Pericardium (tissue), 1 donor: ENCODE measurements around the gene SLC12A8.

GRCh38 chr3:124091034-124091798, 58.0 kb downstream of the KALRN start:
- RRBS = no CpG with 5 or more reads among the region's 11 CpGs

DNA sequence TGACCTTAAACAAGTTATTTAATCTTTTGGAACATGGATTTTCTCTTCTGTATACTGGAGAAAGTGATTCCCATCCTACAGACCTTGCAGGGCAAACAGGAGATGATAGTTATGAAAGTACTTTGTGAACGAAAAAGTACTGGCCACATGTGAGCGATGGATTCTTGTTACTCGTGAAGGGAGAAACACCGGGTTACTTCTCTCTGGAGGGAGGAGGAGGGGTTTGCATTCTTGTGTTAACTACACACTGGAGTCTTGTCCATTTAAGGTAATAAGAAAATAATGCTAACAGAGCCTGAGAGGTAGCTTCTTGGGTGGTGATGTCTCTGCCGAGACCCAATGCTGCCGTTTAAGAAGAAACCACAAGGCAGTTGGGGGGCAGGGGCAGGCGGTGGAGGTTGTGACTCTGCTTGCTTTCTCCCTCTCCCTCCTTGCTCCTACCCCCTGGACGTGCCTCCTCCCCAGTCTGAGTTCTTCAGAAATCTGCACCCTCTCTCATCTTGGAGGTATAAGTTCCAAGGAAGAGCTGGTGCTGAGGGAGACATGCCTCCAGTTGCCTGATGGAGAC, 59.6 kb downstream of the KALRN start:
- RRBS = no CpG with 5 or more reads among the region's 8 CpGs

GRCh38 chr3:124157048-124157453, 123.9 kb downstream of the KALRN start:
- RRBS = no CpG with 5 or more reads among the region's 2 CpGs

DNA sequence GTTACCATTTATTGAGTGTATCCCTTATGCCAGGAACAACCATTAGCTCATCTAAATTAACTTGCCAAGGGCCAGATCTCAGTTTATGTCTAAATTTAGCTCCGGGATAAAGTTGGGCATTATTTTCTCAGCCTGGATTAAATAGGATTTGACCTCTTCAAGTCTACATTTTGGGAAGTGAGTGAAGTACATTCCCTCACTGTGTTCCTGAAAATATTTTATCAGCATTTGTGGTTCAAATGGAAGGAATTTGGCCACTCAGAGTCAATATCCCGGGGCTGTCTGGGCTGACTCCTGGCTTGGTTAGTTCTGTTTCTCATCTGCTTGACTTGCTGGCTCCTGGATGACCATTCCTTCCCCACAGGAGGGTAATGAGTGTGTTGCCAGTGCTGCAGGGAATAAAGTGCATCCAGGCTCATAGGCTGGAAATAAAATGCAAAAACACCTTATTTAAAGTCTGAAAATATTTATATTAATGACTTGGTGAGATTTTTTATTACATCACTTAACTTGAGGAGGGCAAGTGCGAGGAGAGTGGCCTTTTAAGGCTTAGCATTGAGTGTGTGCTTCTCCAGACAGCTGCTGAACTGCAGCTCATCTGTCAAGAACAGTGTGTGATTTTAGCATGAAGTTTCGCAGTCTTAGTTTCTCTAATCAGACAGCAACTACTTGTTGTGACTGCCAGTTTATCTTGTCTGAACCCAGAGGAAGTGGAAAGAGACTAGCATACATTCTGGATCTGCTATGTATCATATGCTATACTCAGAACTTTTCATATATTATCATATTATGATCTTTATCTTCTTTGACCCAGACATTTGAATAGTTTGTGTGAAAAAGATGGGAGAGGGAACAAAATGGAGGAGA, 250.3 kb downstream of the KALRN start:
- RRBS = no CpG with 5 or more reads among the region's 4 CpGs

GRCh38 chr3:124364594-124364987, 331.4 kb downstream of the KALRN start:
- RRBS = no CpG with 5 or more reads among the region's 1 CpG

GRCh38 chr3:124690516-124690792, 39.8 kb upstream of the UMPS start:
- RRBS = no CpG with 5 or more reads among the region's 3 CpGs

GRCh38 chr3:124700726-124701542, 29.3 kb upstream of the UMPS start:
- RRBS = no CpG with 5 or more reads among the region's 16 CpGs

DNA sequence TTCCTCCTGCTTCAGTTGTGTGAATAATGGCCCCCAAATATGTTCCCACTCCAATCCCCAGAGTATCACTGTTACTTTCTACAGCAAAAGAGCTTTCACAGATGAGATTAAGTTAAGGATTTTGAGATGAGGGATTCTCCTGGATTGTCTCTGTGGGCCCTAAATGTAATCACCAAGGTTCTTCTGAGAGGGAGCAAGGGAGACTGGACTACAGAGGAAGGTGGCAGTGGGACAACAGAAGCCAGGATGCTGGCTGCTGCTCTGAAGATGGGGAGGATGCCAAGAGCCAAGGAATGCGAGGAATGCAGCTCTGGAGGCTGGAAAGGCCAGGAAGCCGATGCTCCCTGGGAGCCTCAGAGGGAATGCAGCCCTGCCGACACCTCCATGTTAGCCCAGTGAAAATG, 43.9 kb downstream of the UMPS start:
- RRBS = no CpG with 5 or more reads among the region's 3 CpGs

DNA sequence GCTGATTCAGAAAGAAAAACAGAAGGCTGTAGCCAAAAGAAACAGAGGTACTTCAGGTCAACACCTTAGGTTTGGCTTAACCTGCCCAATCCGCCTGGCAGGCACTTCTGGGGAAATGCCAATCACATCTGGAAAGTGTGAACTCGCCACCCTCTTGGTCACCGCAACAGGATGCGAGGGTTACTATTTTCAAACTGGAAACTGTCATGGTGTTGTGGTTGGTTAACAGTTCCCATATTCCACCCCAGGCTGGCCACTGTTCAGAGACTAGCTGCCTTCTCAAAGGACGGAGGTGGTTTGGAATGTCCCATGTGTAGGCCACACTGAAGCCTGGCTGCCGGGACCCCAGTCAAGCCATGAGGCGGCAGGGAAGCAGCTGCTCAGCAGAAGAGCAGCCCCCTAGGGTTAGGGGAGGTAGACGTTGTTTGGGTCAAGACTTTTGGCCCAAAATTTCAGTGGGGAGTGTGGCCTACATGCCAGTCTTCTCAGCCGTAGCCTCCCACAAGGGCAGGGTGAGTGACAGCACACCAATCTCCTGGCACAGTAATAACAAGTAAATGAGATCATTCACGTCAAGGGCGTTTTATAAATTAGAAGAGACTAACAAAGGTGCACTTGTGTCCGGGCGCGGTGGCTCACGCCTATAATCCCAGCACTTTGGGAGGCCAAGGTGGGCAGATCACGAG, 54.6 kb downstream of the UMPS start:
- RRBS = no CpG with 5 or more reads among the region's 16 CpGs

- RRBS = no CpG with 5 or more reads among the region's 3 CpGs
These were observed 48.2 kb downstream of the ITGB5 start for GRCh38 chr3:124838941-124839406.

DNA sequence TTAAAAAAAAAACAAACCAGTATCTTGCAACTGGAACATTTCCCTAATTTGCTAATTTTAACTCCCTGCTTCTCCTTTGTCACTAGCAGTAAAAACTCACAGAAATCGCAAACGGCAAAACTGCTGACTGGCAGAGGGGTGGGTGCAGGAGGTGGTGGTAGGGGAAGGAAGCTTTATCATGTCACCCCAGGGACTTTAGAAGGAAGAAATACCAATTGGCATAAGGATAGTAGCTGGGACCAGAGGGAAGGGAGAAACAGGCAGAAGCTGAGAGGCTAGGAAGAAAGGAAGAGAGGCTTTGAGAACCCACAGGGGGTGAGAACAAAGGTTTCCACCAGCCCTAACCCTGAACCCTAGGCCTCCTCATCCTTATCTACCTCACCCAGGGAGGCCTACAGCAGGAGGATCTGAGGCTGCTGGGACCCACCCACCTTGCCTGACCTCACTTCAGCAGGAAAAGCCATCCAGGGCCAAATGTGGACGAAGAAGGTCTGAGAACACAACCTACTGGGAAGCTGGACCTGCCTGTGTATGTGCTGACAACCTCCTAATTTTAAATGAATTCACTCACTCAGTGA, 10.7 kb downstream of the ITGB5 start:
- RRBS = no CpG with 5 or more reads among the region's 3 CpGs

DNA sequence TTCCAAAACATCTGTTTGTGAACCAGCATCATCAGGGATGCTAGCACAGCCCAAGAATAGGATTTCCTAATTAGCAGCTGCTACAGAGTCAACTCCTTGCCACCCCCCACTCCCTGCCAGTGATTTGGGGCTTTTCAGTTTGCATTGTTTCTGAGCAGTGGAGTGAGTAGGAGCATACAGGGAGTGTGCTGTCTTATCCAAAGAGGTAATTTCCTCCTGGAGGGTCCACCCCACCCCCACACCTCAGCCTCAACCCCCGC, 16.6 kb downstream of the HEG1 start:
- RRBS = no CpG with 5 or more reads among the region's 1 CpG

GRCh38 chr3:125057114-125057590, 1.4 kb upstream of the HEG1 start:
- RRBS = no CpG with 5 or more reads among the region's 3 CpGs

DNA sequence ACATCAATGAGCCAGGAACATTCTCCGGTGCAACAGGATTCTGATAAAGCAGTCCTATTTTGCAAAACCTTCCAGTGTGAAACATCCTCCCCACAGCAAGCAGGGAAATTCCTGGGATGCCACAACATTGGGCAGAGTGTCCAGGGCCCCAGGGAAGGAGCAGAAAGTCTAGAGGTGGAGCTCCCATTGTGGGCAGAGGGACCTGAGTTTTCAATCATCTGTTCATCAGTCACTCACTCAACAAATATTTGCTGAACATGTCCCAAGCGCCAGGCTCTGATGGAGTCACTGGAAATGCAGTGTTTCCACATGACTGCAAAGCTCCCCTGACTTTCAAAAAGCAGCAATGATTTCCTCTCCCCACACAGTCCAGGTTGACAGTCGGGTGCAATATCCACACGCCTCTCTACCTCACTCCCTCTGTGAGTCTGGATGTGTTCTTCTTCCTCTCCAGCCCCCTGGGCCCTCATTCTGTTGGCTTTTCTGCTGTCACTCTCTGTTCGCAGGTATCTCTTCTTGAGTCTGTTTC, 7.5 kb upstream of the HEG1 start:
- RRBS = no CpG with 5 or more reads among the region's 5 CpGs

DNA sequence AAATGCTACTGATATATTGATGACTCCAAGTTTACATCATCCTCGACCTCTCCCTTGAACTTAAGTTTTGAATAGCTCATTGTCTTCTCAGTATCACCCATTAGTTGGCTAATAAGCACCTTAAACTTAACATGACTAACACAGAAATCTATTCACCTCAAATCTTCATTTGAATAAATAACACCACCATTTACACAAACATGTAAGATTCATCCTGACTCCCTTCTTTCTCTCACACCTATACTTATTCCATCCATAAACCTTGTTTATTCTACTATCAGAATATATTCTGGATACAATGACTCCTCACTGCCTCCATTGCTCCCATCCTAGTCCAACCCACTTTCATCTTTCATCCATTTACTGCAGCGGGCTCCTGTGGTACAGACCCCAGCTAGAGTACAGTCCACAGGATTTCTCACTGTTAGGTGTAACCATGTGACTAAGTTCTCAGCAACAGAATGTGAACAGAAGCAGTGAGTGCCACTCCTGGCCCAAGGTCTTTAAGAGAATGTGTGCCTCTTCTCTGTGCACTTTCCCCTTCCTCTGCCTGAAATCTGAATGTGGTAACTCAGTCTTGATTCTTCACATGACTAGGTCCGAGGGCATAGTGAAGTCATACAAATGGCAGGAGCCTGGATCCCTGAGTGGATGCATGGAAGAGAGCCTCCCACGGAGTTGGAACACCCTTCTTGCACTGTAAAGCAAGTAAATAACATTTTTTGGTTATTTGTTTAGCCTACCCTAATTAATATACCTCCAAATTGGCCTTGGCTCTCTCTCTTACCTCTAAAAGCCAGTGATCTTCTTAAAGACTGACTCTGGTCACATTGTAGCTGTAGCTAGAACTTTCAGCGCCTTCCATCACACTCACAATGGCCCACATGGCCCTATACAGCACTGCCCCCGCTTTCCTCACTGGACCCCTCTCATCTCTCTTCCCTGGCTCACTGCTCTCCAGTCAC, 39.6 kb upstream of the HEG1 start:
- RRBS = no CpG with 5 or more reads among the region's 6 CpGs

DNA sequence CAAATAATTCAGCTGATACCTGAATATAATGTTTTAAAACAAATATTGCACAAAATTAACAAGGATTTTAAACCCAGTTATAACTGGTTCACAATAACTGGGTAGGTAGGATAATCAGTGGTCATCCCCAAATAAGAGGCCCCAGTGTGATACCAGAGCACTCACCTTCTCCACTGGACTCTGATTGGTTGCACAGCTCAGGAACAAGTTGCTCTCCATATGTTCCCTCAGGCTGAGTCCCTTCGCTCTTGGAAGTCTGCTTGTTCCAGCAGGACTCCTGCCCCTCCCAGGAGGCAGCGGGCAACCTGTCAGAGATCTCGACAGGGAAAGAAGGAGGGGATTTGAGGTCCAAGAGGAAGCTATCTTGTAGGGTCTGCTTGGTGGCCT, 51.5 kb upstream of the HEG1 start:
- RRBS = no CpG with 5 or more reads among the region's 3 CpGs

DNA sequence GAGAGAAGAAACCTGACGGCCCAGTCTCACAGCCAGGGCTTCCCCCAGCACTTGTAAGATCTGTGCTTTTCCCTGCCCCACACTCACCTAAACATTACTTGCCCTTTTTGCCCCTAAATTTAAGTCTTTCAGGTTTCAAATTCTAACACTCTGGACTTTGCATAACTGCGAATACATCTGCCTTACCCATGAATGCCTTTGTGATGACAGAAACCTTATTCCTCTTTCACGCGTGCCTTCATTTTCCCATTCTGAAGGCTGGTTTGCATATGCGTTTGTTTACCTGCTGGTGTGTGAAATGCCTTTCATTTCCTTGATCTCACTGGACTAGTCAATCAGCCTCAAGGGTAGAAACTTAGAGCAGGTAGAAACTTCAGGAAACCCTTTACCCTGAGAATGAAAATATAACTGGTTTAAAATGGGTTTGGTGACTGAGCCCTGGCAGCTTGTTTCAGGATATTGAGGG, 20.2 kb downstream of the SLC12A8 start:
- RRBS = no CpG with 5 or more reads among the region's 5 CpGs

DNA sequence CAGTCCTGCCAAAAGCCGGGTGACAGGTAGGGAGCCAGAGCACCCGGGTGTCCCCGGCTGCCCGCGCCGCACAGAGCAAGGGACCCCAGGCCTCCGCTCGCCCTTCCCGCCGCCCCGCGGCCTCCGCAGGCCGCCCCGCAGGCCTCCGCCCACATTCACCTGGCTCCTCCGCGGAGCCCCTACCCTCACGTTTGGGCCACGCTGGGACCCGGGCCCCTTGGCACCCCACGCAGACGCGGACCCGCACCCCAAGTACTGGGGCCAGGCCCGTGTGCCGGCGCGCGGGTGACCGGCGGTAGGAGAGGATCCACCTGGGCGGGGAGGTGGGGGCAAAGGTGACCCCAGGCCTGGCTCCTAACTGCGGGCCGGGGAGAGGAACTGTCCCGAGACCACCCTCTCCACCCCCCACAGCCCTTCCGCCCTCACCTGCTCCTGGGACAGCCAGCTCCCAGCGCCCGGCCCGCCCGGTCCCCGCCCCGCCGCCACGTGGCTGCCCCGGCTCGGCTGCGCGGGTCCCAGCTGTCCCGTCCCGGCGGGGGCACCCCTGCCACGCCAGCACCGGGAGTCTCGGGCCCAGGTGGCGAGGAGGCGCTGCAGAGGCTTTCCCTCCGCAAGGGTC, at the start of gene SLC12A8:
Gene SLC12A8 (minus strand): TSS at position 475 of the 619 bp plus-strand sequence.
- RRBS = 3% methylated on average over 16 of the region's 58 CpGs

- RRBS = no CpG with 5 or more reads among the region's 1 CpG
These were observed 33.3 kb upstream of the SLC12A8 start for GRCh38 chr3:125245707-125246353.

GRCh38 chr3:125395104-125395530, 20.0 kb upstream of the ZNF148 start:
- RRBS = no CpG with 5 or more reads among the region's 5 CpGs